Jejunum (tissue), 1 donor: ENCODE measurements around a stretch of chr16.

DNA sequence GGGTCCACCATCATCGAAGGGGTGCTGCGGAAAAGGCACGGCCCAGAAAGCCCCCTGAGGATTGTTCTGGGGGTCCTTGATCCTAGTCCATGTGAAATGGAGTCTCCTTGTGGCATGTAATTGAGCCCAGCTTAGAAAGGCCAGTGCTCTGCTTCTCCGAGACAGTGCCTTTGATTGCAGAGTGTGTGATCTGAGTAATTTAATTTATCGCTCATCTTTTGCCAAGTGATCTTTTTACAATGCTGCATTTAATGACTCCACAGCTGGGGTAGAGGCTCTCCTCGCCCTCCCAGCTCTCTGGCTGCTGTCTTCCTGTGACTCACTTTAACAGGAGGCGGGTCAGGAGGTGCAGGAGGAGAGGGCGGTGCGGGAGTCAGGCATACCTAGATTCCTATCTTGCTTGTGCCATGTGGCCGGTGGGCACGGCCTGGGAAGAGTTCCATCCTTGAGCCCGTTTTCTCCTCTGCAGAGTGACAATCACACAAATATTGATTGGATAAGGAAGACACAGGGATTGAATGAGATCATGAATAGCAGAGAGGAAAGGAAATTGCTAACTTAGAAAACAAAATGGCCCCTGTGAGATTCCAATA lies 113.4 kb upstream of the FOXF1 start:
- PRO-cap: bidirectional peak, plus-strand start at position 332 of the sequence, minus-strand start at position 299 of the sequence

GRCh38 chr16:86432292-86432956 lies 77.9 kb upstream of the FOXF1 start:
- PRO-cap: no peak

- PRO-cap: no peak
Observed at GRCh38 chr16:86563742-86564305, 2.8 kb upstream of the FOXC2 start.

GRCh38 chr16:86575395-86576430 lies 2.6 kb upstream of the FOXL1 start:
- PRO-cap: bidirectional peak, plus-strand start at chr16:86576016, minus-strand start at chr16:86575895; unidirectional peak, plus-strand start at chr16:86576351

GRCh38 chr16:86608041-86608723 lies 29.8 kb downstream of the FOXL1 start:
- PRO-cap: no peak

DNA sequence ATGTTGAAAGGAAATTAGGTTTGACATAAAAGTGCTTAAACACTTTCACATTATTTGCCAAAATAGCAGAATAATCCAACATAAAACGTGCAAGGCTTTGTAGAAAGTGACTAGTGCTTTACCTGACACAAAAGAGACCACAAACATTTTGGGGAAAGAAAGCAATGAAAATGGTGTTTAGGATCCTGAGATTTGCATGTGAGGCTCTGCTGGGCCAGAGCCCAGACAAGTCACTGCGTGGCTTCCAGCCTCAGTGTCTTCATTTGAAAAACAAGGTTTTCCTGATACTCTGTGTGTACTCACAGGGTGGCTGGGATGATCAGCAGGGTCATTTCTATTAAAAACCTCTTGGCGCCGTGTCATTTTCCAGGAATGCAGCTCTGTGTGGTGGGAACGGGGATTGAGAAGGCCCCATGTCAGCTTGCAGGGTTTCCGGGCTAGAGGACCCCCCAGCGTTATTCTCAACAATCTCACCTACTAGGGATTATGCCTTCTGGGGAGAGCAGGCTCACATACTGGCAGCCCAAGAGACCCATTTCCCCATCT lies 73.4 kb downstream of the FOXL1 start:
- PRO-cap: no peak

DNA sequence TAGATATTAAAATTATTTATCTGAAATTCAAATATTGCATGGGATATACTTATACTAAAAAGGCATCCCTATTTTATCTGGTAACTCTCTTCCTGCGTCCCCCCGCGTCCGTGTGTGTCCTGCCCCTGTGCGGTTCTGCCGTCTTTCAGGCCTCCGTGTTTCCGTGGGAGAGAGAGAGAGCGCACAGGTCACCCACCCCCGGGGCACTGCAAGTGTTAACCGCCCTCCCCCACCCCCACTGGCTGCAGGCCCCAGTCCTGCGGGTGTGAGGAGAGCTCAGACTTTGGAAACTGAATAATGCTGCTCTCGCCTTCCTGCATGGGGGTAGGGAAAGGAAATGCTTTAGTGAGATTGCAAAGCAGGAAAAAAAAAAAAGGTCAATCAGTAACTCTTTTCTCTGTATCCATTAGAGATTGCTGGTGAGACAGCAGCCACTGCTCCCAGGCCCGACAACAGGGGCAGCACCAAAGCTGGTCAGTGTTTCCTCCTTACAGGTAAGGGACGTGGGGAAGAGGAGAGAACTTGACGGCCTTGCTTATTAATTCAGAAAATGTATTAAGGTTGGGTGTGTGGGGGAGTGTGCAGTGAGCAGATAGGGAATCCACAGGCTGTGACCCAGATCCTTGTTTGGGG lies 156.2 kb downstream of the FOXL1 start:
- PRO-cap: no peak

DNA sequence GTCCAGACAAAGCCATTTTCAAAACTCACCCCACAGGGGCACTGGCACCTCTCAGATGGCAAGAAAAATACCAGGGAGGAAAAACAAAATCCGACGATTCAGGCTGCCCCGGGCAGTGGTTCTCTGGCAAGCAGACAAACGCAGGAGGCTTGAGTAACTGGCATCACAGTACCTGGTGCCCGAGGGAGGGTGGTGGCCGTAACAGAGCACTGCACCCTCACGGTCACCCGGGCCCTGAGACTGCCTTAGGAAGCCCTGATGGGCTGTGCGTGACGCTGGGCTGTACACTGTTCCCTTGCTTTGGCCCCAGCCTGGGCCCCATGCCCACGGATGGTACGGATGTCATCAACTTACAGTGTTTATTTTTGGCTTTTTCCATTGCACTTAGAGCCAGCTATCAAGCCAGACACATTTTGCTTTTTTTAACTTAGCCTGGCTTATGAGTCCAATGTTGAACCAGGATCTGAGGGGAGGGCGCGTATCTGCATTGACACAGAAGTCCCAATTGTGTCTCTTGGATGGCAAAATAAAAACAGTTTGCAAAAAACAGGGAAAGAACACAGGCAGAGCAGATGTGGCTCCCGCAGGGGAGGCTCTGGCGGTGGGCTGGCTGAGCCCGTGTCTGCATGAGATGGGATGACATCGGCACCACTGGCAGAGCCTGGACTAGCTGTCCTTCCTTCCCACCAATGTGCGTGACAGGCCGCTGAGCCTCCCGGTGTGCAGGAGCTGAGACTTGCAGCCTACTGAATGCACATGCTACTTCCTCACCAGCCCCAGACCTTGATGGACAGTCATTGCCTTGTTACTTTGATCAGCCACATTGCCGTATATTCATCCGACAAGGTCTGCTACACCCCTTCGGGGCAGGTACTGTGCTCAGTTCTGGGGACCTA lies 287.7 kb downstream of the FOXL1 start:
- PRO-cap: no peak

- PRO-cap: no peak
Observed at GRCh38 chr16:87053002-87053763, 264.0 kb downstream of the C16orf95 start.

DNA sequence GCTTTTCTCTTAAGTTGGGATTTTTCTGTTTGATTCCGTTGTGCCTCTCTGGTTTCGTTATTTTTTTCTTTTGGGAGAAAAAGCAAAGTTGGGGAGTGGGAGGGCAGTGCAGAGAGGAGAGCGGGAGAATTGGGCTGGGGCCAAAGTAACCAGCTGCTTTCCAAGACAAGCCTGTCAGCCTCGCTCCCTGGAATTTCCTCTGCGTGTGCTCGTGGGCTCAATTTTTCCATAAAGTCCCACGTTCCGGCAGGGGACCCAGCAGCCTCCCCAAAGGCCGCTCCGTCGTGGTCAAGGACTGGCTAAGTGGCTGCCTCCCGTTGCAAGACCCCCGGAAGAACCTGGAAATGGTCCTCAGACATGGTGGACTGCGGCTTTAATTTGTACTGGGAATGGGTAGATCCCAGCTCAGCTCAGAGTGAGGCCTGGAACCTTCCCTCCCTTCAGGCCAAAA lies 190.2 kb downstream of the C16orf95 start:
- PRO-cap: no peak

DNA sequence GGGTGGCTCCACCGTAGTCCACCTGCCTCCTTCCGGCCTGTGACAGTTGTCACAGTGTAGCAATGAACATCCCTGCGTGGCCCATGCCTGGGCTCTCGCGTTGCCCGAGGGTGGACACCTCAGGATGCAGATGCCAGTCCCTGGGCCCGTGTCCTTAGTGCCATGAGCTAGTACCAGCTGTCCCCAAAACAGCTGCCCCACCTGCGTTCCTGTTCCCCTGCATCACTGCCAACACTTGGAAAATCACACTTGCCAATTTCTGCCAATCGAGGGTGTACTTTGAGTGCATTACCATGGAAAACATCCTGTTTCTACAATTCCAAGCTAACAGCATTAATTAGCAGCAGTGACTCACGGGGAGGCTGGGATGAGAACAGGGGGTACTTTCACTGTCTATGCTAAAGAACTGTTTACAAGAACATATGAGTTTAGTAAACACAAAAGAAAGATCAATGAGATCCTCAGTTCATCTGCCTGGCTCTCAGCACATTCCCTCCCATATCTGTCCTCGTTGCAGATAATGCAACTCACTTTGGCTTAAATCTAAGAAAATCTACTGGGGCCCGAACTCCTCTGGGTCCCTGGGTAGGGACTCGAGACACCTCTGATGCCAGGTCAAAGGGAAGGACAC lies 9.1 kb upstream of the C16orf95 start:
- PRO-cap: no peak

DNA sequence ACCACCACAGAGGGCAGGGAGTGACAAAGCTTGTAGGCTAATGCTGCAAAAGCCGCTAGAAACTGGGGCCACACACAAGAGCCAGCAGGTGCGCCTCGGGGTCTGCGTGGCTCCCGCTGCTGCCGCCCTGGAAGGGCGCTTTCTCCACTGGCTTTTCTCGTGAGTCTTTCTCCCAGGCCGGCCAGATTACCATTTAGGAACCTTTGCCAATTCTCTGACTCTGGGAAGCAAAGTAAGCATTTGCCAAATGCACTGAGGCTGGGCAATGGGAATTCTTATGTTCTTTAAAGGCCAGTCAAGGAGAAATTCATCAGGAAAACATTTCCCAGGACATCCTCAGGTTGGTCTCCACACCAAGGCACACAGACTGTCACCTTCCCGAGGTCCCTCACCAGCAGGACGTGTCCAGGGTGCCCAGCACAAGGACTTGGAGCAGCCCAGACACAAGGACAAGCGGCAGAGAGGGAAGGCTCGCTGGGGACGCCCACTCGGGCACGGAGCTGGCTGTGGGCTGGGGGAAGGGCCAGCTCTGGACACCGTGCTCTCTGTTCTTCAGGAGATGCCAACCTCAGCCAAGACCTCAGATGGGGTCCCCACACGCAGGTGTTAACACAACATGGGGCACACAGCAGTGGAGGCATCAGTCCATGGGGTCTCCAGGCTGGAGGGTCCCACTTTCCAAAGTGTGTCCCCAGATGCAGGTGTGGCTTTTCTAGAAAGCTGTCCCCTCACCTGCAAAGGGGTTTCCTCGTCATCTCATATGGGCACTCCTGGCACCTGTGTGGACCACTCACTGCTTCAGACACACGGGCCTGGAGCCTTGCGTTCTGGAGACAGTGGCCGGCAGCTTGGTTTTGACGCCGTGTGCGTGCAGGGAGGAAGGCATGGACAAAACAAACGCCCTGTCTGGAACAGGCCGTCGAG lies 12.7 kb upstream of the C16orf95 start:
- PRO-cap: no peak

DNA sequence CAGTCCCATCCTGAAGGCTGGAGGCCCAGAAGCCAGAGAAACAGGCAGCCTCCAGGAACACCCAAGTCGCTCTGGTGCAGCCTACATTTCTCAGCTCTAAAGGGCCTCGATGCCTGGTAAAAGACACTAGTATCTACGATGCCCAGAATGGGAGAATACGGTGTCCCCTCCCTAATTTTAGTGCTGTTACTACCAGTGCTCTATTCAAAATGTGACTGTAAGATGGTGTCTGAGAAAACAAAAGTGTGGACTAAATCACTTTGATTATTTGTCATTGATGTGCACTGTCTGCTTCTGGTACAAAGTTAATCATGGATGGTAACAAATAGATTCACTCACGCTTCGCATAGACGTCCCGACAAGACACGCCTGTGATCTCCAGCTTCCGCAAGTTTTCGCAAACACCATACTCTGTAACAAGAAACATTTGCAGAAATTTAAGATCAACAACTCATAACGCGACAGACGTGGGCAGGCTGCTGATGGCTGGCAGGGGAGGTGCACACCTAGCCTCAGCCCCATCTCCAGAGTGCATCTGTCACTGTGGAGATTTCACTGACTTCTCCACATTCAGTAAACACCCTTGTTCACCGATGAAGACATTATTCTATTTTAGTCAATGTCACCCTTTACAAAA lies 23.5 kb downstream of the FBXO31 start:
- PRO-cap: no peak

GRCh38 chr16:87382853-87383648 lies 525 bp downstream of the FBXO31 start:
- PRO-cap: bidirectional peak, plus-strand start at chr16:87383506, minus-strand start at chr16:87383513

- PRO-cap: no peak
Observed at GRCh38 chr16:87398464-87399121, 6.5 kb downstream of the MAP1LC3B start.

GRCh38 chr16:87403314-87404565 lies 11.6 kb downstream of the MAP1LC3B start:
- PRO-cap: no peak

DNA sequence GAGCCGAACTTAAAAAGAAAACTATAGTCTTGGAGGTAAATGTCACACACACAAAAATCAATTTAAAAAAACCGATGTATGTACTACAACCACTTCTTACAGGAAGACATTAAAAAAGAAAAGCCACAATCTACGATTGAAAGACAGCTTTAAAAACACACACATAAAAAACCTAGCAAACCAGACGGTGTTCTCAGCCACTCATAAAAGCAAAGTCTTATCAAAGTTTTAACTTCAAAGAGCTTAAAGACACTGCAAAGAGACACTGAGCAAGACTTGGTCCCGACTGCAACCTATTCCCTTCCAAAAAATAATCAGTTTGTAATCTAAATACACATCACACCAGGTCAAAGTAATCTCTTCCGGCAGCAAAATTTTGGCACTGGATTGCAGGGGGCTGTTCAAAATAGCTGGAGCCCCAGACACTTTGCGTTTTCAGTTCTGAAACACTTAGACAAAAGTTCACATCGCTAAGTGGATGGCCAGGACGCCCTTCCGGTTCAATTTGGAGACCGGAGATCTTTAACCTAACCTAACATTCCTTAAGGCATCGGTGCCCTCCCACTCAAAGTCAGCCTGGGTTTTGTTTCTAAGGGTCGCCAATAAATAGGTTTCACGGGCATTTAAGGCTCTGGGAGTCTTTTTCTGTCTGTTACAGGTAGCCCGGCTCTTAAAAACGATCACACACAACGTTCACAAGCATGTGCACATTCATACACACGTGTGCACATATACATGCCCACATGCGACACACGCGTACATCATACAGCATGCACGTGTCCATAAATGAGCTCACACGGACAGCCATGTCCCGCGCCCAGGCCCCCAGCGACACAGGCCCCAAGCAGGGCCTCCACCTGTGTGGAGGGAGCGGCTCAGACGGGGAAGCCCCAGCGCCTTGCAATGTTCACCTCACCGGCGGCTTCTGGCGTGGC lies 2.5 kb downstream of the ZCCHC14 start:
- PRO-cap: no peak

DNA sequence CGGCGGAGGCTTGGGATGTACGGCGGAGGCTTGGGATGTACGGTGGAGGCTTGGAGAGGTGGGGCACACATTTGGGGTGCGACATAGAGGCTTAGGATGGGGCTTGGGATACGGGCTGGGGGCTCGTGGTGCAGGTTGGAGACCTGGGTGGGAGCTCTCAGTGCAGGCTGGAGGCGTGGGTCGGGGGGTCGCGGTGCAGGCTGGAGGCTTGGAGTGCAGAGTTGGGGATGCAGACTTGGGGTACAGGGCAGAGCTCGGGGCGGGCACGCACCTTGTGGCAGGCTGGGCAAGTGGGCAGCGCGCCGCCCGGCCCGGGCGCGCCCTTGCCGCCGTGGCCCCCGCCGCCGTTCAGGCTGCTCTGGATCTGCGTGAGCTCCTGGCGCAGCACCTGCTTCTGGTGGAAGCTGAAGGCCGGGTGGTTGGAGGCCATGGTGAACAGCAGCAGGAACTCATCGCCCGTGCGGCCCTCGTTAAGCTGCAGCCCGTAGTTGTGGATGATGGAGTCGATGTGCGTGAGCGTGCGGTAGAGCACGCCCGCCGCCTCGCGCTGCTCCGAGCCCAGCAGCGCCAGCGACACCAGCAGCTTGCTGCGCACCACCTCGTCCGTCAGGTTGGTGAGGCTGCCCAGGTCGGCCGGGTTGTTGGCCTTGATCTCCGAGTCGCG lies 1.3 kb downstream of the ZCCHC14 start:
- PRO-cap: no peak

DNA sequence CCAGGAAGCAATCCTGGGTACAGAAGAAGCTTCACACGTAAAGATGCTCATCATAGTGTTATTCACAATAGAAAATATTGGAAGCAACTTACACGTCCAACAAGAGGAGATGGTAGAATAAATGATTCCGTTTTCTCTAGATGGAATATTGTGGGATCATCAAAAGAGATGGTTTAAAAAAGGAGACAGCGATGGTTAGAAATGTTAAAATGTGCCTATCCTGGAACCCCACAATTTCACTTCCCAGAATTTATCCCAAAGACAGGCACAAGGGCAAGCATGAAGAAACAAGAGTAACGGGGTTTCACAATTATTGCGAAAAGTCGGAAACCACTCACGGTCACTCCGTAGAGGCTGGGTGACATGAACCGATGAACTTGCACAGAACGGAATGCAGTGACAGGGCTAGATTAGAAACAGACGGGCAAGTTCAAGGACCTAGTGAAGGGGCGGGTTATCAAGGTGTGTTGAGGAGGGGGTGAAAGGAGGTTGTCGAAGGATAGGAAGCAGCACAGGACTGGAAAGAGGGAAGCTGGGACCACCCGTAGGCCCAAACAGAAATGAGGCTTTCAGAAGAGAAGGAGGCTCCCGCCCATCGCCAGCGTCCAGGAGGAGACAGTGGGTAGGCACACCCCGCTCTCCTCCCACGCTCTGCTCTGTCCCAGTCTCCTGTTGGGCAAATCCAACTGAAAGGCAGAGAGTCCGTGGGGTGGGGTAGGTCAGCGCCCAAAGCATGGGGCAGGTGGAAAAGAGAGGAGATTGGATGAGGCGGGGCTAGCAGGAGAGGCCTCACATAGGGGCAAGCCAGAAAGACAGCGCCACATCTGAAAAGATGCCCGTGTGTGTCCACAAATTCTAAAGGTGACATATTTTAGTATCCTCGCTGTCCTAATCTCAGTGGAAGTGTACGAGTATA lies 47.5 kb upstream of the JPH3 start:
- PRO-cap: no peak

GRCh38 chr16:87701655-87702263 lies 64.0 kb downstream of the KLHDC4 start:
- PRO-cap: no peak